Thoracic aorta endothelial cell (primary cell): ENCODE measurements around a stretch of chr9.

GRCh38 chr9:124290060-124290603 is 32.4 kb downstream of the NEK6 start:
- CAGE, long polyA plus RNA: no peak

DNA sequence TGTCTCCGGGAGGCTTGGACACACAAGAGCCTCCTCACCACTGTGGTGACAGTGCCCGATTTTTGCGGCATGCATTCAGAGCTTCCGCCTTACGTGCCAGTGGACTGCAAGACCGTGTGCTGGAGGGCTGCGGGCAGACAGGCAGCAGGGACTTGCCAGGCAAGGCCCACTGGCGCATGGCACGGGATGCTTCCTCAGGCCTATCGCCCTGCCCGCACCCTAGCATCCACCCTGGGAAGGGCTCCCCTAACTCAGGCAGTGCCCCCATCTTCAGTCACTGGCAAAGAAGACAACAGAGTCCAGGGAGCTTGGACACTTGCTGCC is 60.4 kb downstream of the PSMB7 start:
- CAGE, long polyA plus RNA: no peak

DNA sequence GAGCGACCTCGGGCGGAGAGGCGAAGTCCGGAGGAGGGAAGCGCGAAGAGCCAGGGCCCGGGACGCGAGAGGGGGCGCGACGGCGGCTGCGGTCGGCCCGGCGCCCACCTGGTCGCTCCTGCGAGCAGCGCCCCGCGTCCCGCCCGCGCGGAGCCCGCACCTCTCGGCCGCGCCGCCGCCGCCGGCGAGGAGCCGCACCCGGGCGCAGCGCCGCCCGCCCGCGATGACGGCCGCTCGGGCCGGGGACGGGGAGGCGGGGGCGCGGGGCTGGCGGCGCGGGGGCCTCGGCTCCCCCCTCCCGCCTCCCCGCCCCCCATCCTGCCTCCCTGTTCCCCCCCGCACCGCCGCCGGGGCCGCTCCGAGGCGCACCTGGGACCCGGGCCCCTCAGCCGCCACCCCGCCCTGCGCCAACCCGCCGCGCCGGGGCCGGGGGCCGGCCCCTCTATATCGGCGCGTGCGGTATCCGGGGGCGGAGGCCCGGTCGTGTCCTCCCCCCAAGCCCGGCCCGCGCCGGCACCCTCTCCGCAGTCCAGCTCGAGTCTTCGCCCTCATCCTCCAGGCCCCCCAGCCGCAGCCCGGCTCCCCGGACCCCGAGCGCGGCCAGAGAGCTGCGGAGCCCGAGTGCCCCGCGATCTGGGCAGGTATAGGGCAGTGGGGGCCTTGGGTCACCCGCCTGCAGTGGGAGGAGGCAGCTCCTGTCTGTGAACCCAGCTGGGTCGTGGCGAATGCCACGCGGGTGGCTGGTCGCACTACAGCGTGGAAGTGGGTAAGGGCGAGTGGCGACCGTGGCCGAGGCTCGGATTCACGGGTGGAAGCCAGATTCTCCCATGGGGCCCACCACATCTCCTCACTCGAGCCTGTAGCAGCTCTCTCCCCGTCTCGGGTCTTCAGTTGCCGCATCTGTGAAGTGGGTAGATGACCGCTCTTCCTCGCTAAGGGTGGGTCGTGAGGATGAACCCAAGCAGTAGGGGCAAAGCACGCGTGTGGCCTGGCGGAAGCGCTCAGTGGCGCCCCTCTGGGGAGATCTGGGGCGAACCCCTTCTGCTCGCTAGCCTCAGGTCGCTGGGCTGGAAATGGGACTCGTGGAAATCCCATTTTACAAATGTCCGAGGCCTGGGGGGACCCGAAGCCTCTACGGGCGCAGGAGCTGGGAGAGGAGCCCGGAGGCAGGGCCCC is 2.2 kb downstream of the NR5A1 start:
- CAGE, long polyA plus RNA: no peak

- CAGE, long polyA plus RNA: no peak
These were observed 7.4 kb upstream of the NR5A1 start for GRCh38 chr9:124514455-124515190.

GRCh38 chr9:124800463-124801019 is 23.6 kb downstream of the OLFML2A start:
- CAGE, long polyA plus RNA: no peak

GRCh38 chr9:124837993-124838393 is 15.3 kb upstream of the WDR38 start:
- CAGE, long polyA plus RNA: no peak

DNA sequence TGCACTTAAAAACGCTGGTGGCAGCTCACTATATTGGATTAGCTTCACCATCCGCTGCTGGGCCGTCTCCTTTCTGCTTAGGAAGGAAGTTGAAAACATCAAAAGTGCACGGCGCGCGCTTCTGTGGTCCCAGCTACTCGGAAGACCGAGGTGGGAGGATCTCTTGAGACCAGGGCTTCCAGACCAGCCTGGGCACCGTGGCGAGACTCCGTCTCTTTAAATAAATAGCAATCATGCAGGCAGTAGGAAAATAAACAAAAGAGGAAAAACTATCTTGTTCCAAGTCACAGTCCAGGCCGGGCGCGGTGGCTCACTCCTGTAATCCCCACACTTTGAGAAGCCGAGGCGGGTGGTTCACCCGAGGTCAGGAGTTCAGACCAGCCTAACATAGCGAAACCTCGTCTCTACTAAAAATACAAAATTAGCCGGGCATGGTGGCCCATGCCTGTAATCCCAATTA is 847 bp upstream of the GOLGA1 start:
- CAGE, long polyA plus RNA: no peak

- CAGE, long polyA plus RNA: no peak
These were observed 1.4 kb upstream of the GOLGA1 start for GRCh38 chr9:124942160-124942740.

- CAGE, long polyA plus RNA: no peak
These were observed 6.3 kb downstream of the PPP6C start for GRCh38 chr9:125183222-125183749.

- CAGE, long polyA plus RNA: no peak
These were observed 4.5 kb downstream of the HSPA5 start for GRCh38 chr9:125236178-125237505.

DNA sequence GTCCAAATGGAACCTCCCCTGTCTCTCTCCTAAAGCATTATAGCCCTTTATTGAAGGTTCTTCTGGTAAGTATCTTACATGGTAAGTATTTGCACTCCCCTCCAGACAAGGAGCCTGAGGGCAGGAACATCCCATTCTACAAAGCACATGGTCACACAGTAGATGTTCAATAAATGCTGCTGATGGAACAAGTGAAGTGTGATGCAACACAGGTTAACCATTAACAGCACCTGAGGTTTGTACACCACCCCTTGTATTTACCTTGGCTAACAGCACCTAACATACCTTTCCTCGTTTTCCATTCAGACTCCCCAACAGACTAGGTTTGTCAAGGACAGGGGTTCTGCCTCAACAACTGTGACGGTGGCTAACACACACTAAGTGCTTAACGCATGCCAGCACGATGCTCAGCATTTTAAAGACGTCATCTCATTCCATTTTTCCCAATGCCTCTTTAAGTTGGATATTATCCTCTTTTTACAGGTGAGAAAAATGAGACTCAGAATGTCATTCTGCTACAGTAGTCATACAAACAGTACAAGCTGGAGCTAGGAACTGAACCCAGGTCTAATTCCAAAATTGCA is 213.6 kb downstream of the MAPKAP1 start:
- CAGE, long polyA plus RNA: no peak

DNA sequence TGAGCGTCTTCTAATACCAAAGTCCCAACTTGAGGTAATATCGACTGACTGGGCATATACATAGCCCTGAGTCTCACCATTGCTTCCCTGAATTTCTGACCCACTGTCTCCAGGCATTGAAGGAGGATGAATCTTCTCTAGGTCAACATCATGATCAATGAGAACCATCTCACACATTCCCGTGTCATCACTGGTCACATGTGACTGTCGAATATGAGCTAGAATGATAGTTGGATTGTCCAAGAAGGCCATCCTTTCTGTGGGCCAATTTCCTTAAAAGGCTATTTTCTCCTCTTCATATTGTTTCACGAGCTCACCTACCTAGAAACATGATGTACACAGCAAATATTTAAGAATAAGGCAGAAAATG is 34.7 kb downstream of the MAPKAP1 start:
- CAGE, long polyA plus RNA: no peak

DNA sequence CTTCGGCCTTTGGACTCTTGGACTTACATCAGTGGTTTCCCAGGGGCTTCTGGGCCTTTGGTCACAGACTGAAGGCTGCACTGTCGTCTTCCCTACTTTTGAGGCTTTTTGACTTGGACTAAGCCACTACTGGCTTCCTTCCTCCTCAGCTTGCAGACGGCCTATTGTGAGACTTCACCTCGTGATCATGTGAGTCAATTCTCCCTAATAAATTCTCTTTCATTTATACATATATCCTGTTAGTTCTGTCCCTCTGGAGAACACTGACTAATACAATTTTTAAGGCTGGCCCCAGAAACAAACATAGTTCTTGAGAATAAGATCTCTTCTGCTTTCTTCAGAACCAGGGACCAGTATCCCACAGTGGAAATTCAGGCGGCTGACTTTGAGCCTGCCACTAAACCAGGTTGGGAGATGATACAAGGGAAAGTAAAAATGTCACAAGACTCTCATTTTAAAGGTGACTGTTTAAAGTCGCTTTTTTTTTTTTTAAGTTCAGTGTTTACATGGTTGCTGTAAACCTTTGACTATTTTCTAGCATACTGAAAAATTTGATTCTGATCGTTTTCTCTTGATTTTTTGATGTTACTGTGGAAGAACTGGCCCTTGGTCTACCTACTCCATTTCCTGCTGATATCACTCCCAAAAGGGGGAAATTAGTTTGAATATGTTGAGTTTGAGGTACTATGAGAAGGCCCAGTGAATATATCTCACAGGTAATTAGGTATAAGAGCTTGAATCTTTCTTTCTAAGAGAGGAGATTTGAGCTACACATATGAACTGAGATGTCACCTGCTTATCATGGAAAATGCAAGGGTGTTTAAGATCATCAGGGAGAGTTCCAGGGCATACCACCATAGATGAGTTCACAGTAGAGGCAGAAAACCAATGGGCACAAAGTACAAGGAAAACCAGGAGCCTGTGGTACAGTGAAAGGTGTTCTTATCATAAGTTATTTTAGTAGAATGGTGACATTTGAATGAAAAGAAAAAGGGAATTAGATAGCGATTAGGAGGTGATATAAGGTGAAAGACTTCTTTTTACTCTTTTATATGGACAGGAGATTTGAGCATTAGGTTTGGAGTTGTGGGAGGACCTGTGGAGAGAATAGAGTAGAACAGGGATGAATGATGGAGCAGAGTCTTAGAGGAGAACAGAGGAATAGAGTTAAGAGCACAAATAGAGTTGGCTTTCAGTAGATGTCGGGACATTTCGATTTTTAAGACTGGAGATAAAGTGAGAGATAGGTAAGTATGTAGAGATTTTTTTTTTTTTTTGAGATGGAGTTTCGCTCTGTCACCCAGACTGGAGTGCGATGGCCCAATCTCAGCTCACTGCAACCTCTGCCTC is 38.8 kb downstream of the PBX3 start:
- CAGE, long polyA plus RNA: no peak

DNA sequence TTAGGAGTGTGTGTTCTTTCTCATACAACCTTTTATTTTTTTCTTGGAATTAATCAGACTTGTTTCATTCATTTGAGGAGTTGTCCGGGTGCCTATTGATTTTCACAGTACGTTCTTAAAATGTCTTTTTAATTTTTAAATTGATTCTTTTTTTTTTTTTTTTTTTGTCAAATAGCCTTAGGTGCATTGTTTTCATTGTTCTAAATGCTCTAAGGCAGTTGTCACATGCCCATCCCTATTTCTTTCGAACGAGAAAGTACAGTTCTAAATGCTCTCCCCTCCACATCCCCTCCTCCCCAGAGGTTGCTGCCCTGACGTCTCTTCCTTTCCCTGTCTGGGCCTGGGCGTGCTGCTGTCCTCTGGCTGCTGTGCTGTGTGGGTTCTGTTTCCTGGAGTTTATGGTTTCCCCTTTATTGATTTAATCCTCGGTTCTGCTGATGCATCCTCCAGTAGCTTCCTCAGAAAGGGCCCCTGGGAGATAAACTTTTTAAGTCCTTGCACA is 48.6 kb downstream of the MVB12B start:
- CAGE, long polyA plus RNA: no peak

DNA sequence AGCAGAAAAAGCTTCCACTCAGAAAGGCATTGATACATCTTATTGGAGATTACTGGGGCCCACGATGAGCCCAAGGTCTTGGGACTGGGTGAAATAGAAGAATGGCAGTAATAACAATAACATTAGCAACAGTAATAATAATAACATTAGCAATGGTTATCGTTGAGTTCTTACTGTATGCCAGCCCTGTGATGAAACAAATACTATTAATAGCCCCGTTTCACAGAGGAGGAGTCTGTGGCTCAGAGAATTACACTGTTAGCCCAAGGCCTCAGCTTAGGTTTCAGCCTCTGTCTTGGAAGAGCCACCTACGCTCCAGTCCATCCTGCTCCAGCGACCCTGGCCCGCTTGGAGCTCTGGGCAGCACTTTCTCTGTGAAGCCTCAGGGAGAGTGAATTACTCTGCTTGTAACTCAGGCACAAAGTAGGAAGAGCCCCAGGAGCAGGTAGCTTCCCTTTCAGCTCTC is 26.6 kb upstream of the LMX1B start:
- CAGE, long polyA plus RNA: no peak

DNA sequence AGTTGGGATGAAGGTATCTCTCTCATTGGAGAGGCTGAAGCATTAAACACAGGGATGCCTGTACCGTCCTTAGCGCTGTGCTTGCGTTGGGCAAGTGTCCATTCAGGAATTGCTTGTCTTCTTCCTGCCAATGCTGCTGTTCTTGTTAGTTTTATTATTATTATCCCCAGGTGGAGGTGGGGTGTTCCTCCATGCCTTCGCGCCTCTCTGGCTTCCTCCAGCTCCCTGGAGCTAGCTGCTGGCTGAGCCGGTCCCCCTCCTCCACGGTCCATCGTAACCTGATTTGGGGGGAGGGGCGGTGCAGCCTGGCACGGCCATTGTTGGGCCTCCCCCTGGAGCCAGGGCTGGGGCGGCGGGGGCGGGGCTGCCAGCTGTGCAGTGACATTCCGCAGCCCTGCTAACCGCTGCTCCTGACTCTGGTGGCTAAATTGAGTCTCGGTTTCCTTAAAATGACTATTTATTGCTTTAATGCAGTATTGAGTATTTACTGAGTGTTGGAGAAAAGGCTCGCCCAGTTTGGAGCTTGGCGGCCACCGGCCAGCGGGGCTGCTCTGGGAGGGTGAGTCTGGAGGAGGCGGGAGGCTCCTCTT is 51.3 kb downstream of the LMX1B start:
- CAGE, long polyA plus RNA: no peak

GRCh38 chr9:126964881-126965602 is 50.5 kb downstream of the RALGPS1 start:
- CAGE, long polyA plus RNA: no peak

GRCh38 chr9:126993888-126994689 is 79.5 kb downstream of the RALGPS1 start:
- CAGE, long polyA plus RNA: no peak

DNA sequence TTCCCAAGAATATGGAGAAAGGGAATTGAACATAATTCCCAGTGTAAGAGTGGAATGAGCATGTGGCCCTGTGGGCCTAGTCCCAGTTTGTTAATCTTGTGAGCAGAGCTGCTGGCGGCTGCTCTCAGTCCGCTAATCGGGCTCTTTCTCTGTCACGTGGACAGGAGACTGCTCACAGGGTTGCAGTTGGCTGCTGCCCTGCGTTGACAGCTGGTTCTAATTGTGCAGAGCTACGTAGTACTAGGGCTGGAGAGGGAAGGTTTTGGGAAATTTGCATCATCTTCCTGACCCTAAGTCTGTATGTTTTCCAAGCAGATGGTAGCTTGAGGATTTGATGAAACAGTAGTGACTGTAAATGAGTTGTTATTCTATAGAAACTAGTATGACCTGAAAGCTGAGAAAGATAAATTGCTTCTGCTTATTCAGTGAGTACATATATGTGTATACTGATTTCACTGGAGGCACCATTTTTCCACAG is 100.7 kb downstream of the ANGPTL2 start:
- CAGE, long polyA plus RNA: no peak

DNA sequence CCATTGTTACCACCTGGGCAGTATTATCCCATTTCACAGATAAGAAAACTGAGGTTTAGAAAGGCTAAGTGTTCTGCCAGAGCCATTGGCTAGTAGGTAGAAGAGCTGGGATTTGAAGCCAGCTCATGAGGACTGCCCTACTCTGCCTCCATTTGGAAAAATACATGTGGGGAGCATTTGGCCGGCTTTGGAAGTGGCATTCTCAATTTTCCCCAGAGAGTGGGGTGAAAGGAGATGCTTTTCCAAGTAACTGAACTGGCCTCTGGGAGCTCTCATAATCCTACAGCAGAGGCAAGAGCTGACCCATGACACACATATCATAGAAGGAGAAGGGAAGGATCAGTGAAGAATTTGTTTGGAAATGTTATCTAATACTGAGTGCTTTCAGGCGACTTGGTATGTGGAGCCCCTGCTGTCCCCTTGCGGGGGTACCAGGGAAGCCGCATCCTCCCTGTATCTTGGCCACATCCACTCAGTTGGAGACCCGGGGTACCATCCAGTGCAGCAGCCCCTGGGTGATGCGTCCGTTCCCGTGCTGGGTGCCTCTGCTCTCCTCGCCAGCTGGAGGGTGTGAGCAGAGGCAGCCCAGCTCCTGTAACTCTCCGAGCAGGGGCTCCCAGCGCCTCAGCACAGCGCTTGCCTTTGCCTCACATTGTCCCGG is 1.1 kb downstream of the ANGPTL2 start:
- CAGE, long polyA plus RNA: no peak